OCI-LY7 (cell line): ENCODE measurements around the gene GPR107.

DNA sequence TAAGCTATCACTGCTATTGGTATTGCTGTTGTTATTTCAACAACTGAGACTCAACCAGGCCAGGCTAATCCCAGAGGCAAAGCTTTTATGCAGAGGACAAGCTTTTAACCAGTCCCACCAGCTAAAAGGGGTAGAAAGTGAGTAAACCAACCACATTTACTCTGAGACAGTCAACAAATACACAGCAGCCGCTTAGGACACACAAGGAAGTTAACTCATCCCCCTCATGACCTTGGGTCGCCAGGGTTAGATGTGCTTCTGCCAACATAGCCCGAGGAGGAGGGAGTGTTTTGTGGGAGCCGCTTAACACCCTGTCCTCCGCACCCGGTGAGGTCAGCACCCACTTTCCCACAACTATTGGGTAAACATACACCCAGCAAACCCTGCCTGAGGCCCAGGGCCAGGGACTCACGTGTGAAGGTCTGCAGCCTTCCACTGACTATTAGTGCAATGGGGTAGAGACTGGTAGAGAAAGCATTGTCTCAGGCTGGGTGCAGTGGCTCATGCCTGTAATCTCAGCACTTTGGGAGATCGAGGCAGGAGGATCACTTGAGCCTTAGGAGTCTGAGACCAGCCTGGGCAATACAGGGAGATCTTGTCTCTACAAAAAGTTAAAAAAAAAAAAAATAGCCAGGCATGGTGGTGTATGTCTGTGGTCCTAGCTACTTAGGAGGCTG, 20.8 kb upstream of the PTGES start:
- PRO-cap = no peak
- RAMPAGE, long total RNA = no peak

GRCh38 chr9:129776990-129777822, 24.4 kb upstream of the PTGES start:
- PRO-cap = no peak
- RAMPAGE, long total RNA = no peak

- PRO-cap = bidirectional peak, plus-strand start at chr9:129823345, minus-strand start at chr9:129823334; unidirectional peak, minus-strand start at chr9:129823579
- RAMPAGE, long total RNA = no peak
Measured at GRCh38 chr9:129822778-129823713, 890 bp downstream of the TOR1A start.

- PRO-cap = no peak
- RAMPAGE, long total RNA = no peak
Measured at GRCh38 chr9:129834362-129834824, 682 bp downstream of the C9orf78 start.

DNA sequence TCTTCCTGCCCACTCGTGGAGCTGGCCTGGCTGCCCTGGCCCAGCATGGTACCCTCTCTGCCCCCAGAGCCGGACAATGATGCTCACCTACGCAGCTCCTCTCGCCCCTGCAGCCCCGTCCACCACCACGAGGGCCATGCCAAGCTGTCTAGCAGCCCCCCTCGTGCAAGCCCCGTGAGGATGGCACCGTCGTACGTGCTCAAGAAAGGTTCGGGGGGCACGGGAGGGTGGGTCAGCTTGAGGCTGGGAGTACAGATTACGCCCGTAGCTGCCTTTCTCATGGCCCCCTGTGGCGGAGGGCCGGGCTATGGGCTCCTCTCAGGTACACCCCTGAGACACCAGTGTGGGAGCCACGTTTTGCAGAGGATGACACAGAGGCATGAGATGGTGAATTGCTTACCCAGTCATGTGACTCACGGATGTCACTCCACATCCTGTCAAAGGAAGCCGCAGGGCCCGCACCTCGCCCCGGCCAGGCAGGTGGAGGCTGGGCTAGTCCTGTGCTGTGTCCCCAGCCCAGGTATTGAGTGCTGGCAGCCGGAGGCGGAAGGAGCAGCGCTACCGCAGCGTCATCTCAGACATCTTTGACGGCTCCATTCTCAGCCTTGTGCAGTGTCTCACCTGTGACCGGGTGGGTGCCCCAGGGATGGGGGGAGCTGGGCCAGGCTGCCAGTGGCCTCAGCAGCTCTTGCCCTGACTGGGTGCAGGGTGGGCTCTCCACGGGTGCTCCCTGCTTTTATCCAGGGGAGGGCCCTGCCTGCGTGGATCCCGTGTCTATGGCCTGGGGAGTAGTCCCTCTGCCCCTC, 33.7 kb downstream of the USP20 start:
- PRO-cap = no peak
- RAMPAGE, long total RNA = no peak

- PRO-cap = no peak
- RAMPAGE, long total RNA = no peak
Measured at GRCh38 chr9:129887746-129888332, 52.6 kb downstream of the USP20 start.

DNA sequence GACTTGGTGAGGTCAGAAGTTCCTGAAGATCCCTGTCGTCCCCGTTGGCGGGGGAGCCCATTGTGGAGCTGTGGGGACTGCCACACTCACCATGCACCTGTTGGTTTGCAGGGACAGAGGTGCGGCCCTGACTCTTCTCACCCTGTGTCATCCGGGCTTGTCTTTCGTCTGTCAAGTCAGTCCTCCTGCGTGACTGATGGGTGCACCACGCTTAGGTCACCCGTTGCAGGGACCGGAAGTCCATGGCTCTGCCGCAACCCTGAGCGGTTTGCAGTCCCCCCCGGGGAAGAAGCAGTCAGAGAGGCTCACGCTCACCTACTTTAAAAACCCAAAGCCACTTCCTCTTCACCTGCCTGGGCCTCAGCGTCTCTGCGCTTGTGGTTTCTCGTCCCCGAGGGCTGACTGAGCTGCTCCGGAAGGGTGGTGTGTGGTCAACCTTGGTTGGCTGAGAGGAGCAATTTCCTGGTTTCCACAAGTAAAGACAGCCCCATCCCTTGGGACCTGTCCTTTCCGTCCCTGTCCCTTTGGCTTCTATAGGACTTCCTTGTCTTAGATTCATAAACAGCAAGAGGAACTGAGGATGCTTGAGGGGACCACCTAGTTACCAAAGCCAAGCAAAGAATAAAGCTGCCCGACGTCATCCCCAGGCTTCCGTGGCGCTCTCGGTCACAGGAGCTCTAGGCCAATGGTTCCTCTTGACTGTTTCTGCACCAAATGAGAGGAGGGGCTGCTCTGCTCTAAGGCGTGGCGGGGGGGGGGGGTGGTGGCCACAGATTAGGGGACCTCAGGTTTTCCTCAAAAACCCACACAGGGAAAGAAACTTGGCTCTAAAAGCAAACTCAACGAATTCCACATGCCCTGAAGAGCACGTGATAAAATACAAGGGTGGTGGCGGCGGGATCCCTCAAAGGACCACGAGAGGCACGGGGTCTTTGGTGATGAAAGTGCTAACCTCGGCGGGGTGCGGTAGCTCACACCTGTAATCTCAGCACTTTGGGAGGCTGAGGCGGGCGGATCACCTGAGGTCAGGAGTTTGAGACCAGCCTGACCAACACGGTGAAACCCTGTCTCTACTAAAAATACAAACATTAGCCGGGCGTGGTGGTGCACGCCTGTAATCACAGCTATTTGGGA, 53.4 kb downstream of the USP20 start:
- PRO-cap = bidirectional peak, plus-strand start at position 348 of the sequence, minus-strand start at position 170 of the sequence; bidirectional peak, plus-strand start at position 558 of the sequence, minus-strand start at position 404 of the sequence
- RAMPAGE, long total RNA = no peak

DNA sequence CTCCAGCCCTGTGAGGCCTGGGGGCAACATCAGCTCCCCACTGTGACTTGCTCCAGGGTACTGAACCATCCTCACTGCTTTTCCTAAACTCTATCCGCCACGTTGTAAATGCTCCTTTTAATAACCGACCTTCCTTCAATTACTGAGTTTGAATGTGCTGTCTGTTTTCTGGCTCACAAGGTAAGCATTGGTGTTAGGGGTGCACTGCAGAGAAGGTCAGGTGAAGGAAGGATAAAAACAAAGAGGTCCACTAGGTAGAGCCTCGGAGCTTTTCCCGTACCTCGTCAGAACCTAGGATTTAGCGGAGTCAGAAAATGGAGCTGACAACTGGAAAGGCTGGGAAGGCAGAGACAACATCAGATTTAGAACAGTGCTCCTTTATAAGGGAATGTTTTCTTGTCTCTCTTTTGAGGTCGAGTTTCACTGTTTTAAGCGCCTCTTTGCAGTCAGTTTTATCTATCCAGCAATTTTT, 80.7 kb downstream of the FNBP1 start:
- PRO-cap = no peak
- RAMPAGE, long total RNA = no peak

- PRO-cap = no peak
- RAMPAGE, long total RNA = no peak
Measured at GRCh38 chr9:129995937-129996750, 46.8 kb downstream of the FNBP1 start.

DNA sequence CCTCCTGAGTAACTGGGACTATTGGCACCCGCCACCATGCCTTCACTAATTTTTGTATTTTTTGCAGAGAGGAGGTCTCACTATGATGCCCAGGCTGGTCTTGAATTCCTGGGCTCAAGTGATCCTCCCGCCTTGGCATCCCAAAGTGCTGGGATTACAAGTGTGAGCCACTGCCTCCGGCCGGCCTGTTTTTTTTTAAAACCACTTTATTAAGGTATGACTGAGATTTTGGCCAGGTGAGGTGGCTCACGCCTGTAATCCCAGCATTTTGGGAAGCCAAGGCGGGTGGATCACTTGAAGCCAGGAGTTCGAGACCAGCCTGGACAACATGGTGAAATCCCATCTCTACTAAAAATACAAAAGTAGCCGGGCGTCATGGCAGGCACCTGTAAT, 46.2 kb downstream of the FNBP1 start:
- PRO-cap = no peak
- RAMPAGE, long total RNA = no peak

DNA sequence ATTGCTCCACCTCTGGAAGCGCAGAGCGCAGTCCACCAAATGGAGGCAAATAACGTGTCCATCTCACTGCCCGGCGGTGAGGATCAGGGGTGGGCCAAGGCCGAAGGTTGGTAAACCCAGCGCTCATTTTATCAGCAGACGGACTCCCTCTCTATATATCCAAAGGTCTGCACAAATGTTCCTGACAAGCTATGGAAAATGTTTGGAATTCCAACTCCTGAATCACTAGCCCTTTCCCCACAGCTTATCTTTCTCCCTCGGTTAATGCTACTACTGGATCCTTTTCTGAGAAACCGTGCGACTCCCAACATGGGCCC, 899 bp upstream of the FNBP1 start:
- PRO-cap = no peak
- RAMPAGE, long total RNA = no peak

GRCh38 chr9:130053494-130054122, at the start of gene GPR107:
Gene GPR107, plus strand, starts transcription at chr9:130053906.
- PRO-cap = bidirectional peak, plus-strand start at chr9:130053713, minus-strand start at chr9:130053595; bidirectional peak, plus-strand start at chr9:130053908, minus-strand start at chr9:130053875
- RAMPAGE, long total RNA = no peak

DNA sequence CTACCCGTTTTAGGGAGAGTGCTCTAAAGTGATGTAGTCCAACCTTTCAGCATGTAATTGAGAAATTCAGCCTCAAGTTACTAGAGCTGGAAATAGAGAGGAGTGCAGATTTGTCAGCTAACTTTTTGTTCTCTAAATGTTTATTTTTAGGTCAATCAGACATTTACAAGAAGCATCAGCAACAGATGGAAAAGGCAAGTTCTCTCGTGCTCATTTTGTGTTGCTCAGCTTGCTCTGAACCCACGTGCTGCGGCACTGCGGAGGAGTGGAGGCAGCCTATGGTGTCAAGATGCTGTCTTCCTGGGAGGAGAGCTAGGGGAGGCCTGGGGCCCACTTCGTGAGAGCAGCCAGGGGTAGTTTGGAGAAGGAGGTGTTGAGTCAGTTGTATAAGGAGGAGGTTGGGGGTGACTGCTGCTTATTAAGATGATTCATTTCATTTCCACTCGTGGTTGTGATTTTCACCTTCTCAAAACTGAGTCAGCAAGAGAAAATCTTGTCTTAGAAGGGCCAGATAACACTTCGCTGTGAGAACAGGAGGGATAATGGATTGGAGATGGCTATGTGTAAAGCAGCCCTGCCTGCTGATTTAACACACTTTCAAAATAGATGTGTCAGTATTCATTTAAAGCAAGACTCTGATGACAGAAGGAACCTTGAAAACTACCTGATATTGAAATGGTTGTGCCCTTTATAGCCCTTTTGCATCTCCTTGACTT, 53.8 kb downstream of the GPR107 start:
- PRO-cap = no peak
- RAMPAGE, long total RNA = no peak

DNA sequence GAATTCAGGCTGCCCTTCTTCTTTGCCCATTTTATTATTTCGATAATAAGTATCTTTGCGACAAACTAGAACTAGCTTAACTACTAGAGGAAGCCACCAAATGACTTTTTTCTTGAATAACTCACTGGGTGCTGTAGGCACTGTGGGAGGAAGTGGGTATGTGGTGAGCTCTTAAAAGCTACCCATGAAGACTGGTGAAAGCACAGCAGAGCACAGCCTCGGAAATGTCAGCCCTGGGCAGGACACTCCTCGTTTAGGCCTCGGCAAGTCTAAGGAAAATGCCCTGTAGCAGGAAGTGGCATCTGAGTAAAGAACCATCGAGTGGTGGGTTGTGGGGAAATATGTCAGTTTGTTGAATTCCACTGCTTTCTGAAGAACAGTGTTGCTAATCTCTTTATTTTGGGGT, 44.0 kb upstream of the NCS1 start:
- PRO-cap = no peak
- RAMPAGE, long total RNA = no peak

DNA sequence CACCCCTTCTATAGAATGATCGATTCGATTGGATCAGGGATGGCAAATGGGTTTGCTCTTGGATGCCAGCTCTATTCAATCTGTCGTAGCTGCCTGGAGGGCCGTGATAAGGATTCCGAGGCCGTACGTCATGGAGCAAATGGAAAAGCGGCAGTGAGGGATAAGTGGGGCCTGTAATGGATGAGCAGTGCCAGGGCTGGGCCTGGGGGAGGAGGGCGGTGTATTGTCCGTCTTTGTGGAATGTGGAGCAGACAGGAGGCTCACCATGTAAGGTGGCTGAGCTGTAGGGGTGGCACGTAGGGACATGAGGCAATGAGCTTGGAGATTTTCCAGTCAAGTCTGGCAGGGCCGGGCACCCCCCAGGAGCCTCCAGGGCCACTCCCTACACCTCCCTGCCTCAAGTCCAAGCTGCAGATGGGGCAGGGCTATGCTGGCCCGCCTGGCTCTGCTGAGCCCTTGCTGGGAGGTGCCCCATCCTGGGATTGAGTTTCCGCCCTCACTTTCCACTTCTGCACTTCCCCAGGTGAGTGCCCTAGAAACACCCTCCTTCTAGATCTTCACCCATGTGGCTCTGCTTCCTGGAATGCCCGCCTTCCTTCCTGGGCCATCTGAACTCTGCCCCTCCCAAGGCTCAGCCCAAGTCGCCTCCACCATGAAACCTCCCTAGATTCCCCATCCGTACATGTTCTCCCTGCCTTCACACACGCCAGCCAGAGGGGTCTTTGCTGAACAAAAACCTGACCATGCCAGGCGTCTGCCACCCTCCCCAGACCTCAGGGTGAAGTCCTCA, 29.3 kb downstream of the NCS1 start:
- PRO-cap = no peak
- RAMPAGE, long total RNA = no peak

- PRO-cap = no peak
- RAMPAGE, long total RNA = no peak
Measured at GRCh38 chr9:130220431-130220920, 45.1 kb upstream of the HMCN2 start.

DNA sequence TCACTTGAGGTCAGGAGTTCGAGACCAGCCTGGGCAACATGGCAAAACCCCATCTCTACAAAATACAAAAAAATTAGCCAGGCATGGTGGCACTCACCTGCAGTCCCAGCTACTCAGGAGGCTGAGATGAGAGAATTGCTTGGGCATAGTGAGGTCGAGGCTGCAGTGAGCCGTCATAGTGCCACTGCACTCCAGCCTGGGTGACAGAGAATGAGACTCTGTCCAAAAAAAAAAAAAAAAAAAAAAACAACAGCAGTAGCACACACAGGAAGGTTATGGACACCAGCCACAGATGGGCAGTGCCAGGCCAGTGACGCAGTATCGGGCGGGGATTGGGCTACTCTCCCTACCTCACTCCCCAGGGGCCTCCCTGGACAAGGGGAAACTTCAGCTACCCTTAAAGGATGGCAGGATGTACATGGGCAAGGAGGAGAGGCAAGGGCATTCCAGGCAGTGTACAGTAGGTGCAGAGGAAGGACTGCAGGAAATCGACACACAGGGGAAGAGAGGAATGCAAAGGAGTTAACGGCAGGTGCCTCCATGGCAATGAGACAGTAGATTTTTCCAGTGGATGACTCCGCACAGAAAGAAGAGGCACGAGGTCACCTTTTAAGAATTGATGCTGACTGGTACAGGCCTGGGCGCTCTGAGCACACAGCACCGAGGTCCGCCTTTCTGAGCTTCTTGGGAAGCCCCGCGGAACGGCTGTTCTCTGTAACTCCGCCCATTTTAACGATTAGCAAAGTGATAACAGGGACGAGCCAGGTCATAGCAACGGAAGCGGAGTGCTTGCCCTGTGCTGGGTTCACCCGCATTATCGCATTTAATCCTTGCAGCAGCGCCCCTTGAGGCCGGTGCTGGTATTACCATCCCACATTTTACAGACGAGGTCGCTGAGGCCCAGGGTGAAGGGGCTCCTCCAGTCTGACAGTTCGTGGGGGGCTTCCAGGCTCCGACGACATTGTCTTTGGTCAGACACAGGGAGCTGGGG, 22.7 kb upstream of the HMCN2 start:
- PRO-cap = unidirectional peak, minus-strand start at position 677 of the sequence; unidirectional peak, minus-strand start at position 787 of the sequence
- RAMPAGE, long total RNA = no peak

DNA sequence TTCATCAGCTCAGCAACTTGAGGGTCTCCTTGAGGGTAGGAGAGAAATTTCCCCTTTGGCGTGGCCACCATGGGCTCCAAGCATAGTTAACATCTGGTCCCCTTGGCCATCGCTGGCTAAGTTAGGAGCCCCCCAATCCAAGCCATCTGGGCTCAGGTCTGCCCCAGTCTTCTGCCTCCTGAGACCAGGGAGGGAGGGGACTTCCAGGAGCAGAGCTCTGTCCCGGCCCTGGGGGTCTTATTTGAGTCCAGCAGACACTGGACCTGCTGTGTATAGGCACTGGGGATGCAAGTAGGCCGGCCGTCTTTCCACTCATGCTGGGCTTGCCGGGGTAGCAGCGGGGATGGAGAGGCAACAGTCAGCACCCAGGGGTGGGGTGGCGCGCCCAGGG, 88.6 kb downstream of the HMCN2 start:
- PRO-cap = no peak
- RAMPAGE, long total RNA = no peak

DNA sequence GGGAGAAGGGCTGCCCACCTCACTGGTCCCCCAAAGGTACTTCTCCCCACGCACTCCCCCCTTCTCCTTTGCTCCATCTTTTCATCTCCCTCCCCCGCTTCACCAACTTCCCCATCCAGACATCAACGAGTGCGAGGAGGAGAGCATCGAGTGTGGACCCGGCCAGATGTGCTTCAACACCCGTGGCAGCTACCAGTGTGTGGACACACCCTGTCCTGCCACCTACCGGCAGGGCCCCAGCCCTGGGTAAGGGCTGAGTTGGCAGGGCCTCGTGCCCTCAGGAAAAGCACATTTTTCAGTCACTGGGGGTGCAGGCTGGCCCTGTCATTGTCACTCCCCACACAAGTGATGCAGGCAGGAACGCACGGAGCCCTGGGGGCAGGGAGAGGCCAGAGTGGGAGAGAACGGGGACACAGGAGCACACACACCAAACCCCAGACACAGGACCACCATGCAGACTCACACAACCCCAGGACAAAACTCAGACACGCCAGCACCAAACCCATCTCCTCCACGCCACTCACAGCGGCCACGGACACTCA, 12.4 kb upstream of the ASS1 start:
- PRO-cap = no peak
- RAMPAGE, long total RNA = no peak

- PRO-cap = no peak
- RAMPAGE, long total RNA = no peak
Measured at GRCh38 chr9:130444091-130444464, 683 bp upstream of the ASS1 start.